Mononuclear cell (primary cell): ENCODE measurements around a stretch of chr1.

- RRBS = 14% methylated on average over 10 of the region's 52 CpGs
These were observed 2.6 kb downstream of the ALX3 start for GRCh38 chr1:110067789-110068371.

- RRBS = no CpG with 5 or more reads among the region's 11 CpGs
These were observed 4.2 kb downstream of the UBL4B start for GRCh38 chr1:110116339-110117044.

GRCh38 chr1:110129823-110130525 lies 17.7 kb downstream of the UBL4B start:
- RRBS = 3% methylated on average over 3 of the region's 35 CpGs

DNA sequence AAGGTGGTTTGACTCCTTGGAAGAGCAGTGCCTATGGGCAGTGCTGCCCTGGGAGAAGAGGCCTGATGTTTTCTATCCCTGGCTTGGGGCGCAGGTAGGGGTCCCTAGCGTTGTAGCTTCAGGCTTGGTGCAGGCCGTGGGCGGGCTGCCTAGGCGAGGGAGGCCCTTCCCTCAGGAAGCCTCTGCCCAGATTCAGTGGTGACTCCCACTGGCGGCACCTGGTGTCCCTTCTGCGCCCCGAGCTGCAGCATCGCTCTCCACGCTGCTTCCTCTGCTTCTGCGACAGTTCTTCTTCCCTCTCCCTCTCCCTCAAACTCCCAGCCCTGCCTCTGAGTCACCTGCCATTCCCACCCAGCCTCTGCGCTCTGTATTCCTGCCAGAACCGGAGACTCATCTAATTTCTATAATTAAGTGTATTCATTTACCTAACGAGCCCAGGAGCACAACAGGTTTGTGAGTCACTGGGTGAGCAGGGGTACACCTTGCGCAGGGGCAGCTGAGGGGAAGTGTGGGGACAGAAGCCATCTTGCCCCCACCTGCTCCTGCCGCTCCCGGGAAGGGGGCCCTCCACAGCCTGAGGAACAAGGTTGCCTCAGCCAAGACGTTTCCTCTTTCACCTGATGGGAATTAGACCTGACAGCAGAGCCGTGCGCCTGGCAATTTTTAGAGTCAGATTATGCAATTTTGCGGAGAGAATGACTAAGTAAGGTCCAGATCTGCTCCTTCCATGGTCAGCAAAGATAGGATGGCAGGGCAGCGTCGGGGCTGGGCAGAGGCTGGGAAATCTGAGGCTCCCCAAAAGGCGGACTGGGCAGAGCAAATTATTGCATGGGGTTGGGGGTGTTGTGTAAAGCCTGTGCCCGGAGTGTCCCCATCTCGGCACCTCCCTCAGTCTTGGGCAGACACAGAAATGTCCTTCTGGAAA lies 19.4 kb downstream of the KCNC4 start:
- RRBS = no CpG with 5 or more reads among the region's 26 CpGs

DNA sequence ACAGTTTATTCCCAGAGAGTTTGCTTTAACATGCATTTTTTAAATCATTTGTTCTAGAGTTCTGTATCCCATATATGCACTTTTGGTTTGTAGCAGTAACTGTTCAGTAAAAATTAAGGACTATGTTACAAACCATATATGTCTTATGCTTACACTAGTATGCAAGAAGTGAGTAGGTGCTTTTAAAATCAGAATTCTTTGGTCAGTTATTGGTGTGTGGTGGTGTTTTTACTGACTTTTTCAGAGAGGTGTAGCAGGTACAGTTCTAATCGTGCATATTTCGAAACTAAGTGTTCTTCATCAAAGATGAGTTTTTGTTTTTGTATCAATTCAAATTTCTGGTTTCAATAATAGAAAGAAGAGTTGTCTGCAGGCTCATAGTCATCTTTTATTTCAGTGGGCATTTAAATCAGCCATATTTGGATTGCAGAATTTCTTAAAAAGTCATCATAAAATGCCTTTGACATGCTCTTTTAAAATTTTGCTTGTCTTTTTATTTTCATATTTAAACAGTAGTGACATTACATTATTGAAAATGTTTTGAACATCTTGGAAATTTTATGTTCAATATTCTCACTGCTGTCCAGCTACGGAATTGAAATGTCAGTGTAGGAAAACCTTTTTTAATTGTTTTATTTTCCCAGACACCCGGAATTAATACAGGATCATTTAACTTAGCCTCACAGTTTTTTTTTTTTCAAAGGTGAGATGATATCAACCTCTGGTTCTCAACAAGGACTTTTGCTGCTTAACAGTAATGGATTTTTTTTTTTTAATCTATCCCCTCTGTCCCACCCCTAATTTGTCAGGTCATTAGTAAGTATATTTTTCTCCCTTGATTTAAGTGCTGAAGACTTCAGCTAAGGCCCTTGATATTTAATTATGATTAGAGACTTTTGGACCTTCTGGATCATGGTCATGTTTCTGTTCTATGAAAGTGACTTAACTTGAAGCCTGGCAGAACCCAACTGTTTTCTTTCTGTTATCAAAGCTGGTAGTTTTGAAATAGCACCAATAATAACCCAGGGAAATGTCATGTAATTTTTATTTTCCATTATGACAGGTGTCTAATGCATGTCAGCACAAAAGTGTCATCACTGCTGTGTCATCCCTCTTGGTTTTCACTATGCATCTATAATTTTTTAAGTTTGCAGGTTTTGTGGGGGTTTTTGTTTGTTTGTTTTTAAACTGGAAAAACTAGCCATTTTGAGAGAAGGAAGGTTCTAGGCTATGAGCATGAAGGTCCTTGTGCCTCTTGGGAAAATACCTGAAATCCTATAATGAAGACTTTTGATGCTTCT lies 4.1 kb downstream of the RBM15 start:
- RRBS = no CpG with 5 or more reads among the region's 4 CpGs

- RRBS = no CpG with 5 or more reads among the region's 3 CpGs
These were observed 5.9 kb downstream of the RBM15 start for GRCh38 chr1:110344809-110345669.

DNA sequence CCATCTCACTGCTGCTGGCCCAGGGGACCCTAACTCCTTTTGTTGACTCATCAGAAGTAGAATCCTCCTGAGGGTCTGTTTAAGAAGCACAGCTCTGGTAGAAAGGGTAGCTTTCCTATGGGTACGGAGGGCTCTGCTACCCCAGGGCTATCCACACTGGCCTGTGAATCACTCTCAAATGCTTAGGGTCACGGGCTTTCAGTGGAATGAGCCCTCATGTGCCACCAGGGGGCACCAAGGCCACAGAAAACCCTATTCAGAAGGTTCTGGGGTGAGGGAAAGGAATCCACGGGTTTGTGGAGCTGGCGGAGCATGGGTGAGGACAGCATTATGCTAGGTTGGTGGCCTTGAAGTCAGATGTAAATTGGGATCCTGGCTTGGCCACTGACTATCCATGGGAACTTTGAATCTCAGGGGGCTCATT lies 5.0 kb upstream of the LAMTOR5 start:
- RRBS = no CpG with 5 or more reads among the region's 4 CpGs

- RRBS = no CpG with 5 or more reads among the region's 8 CpGs
These were observed 15.4 kb downstream of the PROK1 start for GRCh38 chr1:110466147-110466901.

DNA sequence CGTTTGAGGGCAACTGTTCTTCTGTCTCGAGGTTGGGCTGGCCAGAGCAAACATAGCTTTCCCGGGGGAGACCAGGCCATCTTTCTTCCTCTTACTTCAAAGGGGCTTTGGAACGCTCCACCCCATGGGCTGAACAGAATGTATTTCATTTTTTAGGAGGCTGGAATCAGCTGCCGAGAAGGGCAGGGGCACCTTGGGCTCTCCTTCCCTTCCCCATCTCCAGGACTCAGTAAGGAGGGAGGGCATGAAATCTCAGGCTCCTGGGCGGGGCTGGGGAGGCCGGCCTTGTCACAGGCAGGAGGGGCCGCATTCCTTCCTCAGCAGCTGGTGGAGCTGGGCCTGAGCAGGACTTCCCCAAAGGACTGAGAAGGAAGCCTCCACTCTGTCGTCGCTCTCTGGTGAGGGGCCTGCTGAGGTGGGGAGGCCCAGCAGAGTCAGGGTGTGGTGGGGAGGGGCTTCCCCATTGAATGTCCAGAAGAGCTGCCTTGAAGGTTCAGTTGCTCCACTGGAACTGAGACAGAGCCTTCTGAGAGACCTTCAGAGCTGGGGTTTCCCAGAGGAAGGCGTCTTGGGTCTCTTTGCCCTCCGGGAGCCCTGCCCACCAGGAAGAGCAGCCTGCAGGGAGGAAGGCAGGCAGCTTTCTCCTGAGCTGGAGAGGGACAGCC lies 11.0 kb downstream of the KCNA10 start:
- RRBS = no CpG with 5 or more reads among the region's 12 CpGs

DNA sequence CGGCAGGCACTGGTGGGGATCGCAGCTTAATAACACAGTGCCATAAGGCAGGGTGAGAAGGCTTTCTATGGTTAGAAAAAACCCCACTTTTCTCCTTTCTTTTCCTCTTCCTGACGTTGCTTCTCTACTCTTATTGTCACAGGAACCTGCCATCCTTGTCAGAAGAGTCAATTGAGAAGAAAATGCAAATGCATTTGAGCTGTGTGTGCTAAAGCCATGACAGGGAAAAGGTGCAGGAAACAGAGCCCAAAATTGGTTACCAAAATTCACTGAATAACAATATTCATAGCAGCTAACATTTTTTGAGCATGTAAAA lies 15.0 kb upstream of the KCNA10 start:
- RRBS = no CpG with 5 or more reads among the region's 3 CpGs

DNA sequence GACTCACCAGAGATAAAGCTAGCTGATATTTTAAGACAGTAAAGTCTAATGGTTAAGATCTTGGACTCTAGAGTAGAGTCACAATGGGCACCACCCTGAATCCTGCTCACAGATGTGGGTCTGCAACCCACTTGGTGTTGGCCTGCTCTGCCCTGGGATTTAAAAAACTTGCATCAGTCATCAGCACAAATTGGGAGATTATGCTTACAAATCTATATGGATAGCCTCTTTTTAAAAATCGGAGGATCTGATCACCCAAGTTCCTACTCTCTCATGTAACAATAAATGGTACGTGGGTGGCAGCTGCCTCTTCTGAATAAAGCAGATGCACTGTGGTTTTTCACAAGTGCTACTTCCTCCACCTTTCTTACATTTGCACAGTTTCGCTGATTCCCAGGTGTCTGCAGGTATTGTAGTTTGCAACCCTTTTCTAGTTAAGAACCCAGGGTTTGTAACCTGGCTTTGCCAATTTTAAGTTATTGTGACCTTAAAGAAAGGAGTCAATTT lies 29.9 kb upstream of the KCNA2 start:
- RRBS = no CpG with 5 or more reads among the region's 3 CpGs

DNA sequence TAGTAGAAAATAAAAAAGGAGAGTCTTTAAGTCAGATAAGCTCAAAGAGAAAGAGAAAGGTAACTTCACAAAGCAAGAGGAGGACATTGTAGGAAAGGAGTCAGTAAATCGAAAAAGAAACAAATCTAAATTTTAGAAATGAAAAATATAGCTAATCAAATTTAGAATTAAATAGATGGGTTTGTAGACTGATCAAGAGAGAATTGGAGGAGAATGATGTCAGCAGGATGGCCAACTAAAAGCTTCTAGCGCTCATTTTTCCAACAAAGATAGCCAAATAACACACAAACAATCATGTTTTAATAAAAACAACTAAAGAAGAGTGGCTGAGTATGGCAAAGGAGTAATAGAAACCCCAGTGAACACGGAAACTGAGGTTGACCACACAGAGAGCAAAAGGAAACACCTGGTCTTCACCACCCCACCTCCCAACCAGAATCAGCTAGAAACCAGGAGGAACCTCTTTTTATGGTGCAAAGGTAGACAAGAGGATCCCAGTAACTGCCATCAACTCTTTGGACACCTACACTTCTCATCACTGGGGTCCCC lies 85.9 kb upstream of the CD53 start:
- RRBS = no CpG with 5 or more reads among the region's 3 CpGs

GRCh38 chr1:110870766-110871499 lies 2.0 kb upstream of the CD53 start:
- RRBS = no CpG with 5 or more reads among the region's 4 CpGs

GRCh38 chr1:110892281-110892805 lies 19.4 kb downstream of the CD53 start:
- RRBS = no CpG with 5 or more reads among the region's 6 CpGs

DNA sequence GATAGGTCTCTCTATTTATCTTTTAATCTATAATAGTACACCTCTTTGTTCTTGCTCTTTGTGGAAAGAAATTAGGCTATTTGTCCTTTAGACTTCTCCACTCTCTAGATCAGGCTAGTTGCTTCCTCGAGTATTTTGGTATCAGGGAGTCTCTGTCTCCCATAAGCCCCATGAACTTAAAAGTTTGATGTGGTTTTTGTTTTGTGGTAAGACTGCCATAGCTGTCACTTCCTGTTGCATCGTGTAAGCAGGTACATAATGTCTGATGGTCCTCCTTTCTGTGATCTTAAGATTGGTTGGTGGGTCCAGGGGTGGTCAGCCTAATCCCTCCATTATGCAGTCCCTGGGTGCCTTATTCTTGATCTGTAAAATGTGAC lies 23.1 kb downstream of the CD53 start:
- RRBS = no CpG with 5 or more reads among the region's 2 CpGs

DNA sequence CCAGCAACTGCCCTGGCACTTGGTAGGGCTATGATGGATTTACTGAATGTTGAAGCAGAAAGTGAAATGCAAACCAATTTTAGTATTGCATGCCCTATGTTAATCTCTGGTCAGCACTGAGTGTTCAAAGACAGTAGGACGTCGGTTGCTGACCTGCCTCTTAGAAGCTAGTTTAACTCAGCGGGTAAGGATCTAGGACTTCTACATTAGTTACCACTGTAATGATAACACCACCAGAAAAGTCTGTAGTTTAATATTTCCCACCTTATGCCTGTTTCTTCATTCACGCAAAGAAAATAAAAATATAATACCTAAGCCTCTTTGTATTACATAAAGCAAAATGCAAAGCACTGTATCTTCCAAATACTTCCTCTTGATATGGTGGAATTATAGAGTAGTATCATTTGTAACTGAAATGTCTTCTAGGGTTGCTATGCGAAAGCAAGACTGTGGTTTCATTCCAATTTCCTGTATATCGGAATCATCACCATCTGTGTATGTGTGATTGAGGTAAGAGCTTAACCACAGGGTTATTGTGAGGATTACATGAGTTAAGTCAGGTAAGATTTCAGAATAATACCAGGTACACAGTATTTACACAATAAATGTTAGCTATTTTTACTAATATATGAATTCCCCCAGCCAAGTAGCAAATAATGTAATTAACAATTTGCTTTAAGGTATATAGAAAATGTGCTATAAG lies 24.6 kb downstream of the CD53 start:
- RRBS = no CpG with 5 or more reads among the region's 6 CpGs

DNA sequence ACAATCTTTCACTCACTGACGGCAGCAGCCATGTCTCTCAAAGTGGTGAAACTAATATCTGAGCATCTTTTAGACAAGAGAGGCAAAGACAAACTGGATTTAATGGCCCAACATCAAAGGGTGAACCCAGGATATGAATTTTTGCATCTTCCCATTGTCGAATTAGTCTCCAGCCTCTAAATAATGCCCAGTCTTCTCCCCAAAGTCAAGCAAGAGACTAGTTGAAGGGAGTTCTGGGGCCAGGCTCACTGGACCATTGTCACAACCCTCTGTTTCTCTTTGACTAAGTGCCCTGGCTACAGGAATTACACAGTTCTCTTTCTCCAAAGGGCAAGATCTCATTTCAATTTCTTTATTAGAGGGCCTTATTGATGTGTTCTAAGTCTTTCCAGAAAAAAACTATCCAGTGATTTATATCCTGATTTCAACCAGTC lies 26.4 kb downstream of the CD53 start:
- RRBS = no CpG with 5 or more reads among the region's 2 CpGs

DNA sequence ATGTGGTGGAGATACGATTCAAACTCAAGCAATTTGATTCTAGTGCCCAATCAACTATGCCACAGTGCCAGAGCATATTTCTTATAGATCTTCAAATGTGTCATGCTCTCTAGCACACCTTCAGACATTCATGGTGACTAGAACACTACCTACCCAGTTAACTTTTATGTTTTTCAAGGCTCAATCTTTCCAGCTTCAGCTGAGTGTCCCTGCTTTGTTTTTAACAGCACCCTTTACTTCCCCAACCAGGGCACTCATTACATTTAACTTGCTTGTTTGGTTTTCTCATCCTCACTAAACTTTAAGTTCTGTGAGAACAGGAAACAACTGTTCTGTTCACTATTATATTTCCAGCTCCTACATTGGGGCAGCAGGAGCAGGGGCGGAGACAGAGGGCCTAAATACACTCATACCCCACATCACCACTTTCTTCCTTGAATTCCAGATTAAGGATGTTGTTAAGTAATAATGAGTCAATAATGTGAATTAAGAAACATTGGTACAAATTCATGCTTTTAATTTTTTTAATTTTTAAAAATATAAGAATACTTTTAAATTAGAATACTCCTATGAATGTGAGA lies 6.1 kb downstream of the DRAM2 start:
- RRBS = no CpG with 5 or more reads among the region's 2 CpGs

GRCh38 chr1:111198745-111199642 lies 1.5 kb downstream of the DENND2D start:
- RRBS = no CpG with 5 or more reads among the region's 6 CpGs

DNA sequence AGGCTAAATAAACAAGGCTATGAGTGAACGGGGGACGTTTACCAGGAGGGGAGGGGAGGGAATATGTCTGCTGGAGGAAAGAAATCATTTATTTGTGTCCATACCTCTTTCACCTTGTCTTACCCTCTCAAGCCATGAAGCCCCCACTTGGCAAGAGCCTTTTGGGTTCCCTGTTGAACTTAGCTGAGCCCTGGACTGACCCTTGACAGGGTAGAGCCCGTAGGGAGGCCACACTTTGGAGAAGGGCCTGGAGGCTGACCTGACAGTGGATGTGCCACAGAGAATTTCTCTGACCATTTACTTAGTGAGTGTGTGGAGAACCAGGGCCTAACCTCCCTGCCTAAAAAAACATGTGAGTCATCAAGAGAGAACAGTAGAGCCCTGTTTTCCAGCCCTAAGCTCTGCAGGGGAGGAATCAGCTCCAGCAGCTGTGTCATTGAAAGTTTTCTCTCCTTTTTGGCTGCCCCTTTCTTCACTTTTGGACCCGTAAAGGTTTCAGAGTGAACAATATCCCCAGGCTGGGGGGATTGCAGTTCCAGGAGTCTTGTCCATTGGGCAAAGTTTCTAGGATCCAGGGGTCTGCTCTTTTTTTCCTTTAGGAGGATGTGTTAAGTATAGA lies 877 bp downstream of the CHI3L2 start:
- RRBS = no CpG with 5 or more reads among the region's 4 CpGs